Fibroblast of villous mesenchyme (primary cell): ENCODE results near the gene ZER1.

- CAGE, long polyA plus RNA = no peak
Measured at GRCh38 chr9:128607569-128608432, 48.8 kb downstream of the DYNC2I2 start.

DNA sequence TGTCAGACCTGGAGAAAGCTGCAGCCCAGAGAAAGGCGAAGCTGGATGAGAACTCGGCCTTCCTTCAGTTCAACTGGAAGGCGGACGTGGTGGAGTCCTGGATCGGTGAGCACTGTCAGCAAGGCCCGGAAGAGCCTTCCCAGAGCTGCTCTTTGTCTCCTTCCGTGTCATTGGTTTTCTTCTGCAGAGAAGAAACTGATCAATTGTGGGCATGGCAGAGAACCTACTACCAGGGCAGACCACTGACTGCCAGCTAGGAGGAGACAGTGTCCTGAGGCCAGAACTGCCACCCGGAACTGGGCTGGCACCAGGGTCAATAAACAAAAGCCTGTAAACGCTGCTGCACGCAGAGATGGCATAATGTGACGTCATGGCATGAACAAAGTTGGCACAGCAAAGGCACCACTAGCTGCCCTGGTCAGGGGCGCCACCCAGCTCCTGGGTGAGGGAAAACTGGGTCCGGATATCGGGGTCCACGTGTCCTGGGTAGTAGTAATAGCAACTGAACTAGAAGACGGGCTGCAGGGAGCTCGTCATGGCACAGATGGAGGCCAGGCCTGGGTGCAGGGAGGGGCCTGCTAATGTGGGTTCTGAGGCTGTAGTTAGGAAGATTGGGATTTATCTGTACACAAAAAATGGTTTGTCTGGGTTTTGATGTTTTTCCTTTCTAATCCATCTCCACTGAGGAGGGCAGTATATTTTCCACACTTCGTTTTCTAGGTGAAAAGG lies 32.1 kb downstream of the DYNC2I2 start:
- CAGE, long polyA plus RNA = no peak

GRCh38 chr9:128629199-128629864 lies 27.3 kb downstream of the DYNC2I2 start:
- CAGE, long polyA plus RNA = no peak

- CAGE, long polyA plus RNA = no peak
Measured at GRCh38 chr9:128635395-128636677, 20.8 kb downstream of the DYNC2I2 start.

DNA sequence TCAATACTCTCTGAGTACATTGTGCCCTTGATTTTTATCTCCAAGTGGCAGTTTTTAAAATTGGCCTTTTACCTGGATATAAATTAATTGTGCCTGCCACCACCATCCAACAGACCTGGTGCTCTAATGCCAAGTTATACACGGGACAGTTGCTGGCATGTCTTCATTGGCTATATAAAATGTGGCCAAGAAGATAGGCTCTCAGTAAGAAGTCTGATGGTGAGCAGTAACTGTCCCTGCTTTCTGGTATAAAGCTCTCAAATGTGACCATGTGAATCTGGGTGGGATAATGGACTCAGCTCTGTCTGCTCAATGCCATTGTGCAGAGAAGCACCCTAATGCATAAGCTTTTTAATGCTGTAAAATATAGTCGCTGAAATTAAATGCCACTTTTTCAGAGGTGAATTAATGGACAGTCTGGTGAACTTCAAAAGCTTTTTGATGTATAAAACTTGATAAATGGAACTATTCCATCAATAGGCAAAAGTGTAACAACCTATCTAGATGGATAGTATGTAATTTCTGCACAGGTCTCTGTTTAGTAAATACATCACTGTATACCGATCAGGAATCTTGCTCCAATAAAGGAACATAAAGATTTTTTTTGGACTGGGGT lies 6.4 kb upstream of the PKN3 start:
- CAGE, long polyA plus RNA = no peak

DNA sequence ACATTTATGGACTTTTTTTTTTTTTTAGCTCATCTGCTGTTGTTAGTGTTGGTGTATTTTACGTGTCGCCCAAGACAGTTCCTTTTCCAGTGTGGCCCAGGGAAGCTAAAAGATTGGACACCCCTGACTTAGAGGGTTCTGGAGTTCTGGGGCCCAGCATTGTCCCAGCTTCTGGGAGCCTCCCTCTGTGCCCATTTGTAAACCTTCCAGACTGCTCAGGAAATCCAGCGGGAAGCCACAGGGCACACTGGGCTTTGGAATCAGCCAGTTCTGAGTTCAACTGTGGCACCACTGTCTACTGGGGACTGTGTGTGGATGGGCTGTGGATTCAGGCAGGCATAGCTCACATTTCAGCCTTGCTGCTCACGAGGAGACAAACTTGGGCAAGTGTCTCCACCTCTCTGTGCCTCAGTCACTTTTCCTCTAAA lies 9.6 kb downstream of the ZER1 start:
- CAGE, long polyA plus RNA = no peak

- CAGE, long polyA plus RNA = no peak
Measured at GRCh38 chr9:128771783-128772182, at the start of gene ZER1. Gene ZER1 (minus strand): TSS chr9:128771927.

GRCh38 chr9:128783541-128784033 lies 3.5 kb upstream of the TBC1D13 start:
- CAGE, long polyA plus RNA = no peak

- CAGE, long polyA plus RNA = no peak
Measured at GRCh38 chr9:128828426-128829003, 1.1 kb downstream of the SPOUT1 start.

GRCh38 chr9:128880138-128880529 lies 1.6 kb downstream of the KYAT1 start:
- CAGE, long polyA plus RNA = no peak

- CAGE, long polyA plus RNA = no peak
Measured at GRCh38 chr9:129064495-129064951, 16.4 kb upstream of the DOLPP1 start.

GRCh38 chr9:129084086-129084561 lies 3.2 kb downstream of the DOLPP1 start:
- CAGE, long polyA plus RNA = no peak

DNA sequence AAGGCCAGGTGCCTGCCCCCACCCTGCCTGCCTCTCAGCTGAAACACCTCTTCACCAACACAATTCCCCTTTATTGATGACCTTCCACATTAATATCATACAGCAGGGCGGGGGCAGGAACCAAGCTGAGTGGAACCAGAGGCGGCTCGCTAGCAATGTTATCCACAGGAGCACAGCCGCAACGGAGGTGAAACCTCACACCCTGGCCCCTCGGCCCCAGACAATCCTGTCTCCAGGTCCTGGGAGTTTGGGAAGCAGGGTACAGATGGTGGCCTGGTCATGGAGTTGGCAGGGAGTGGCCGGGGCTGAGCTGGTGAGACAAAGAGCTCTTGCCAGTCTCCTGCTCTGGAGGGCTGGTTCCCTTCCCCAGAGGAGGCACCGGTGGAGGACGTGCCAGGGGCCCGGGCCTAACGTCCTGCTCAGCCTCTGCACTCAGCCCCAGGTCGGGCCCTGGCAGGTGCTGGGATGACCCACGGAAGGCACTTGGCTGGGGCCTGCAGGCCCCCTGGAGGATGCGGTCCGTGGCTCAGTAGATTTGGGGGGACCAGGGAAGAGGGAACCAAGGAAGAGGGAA lies 13.9 kb downstream of the DOLPP1 start:
- CAGE, long polyA plus RNA = no peak

DNA sequence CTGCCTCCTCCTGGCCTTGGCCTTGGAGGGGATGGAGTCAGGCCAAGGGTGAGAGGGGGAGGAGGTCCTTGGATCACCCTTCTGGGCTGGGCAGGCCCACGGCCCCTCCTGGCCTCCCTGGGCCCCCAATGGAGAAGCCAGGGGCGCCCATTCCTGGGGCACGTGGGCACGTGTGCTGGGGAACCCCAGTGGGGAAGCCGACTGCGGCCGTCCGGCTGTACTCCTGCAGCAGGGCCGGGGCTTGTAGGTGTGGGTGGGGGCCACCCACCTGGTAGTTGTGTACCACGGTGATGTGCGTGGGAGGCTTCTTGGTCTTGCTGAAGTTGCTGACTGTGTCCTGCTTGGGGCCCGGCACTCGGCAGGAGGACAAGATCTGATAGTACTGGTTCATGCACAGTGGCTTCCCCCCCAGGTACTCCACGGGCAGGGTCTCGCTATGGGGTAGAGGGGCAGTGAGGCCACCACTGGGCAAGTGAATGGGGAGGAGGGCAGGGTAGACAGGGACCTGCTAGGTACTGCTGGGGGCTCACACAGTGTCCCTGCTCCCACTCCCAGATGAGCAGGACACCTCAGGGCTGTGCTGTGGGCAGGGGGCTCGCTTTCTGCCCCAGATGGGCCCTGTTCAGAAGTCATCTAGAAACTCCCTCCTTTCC lies 8.3 kb downstream of the CRAT start:
- CAGE, long polyA plus RNA = no peak

GRCh38 chr9:129111799-129112473 lies 721 bp downstream of the PTPA start:
- CAGE, long polyA plus RNA = no peak

GRCh38 chr9:129202634-129203110 lies 24.6 kb upstream of the IER5L start:
- CAGE, long polyA plus RNA = no peak

DNA sequence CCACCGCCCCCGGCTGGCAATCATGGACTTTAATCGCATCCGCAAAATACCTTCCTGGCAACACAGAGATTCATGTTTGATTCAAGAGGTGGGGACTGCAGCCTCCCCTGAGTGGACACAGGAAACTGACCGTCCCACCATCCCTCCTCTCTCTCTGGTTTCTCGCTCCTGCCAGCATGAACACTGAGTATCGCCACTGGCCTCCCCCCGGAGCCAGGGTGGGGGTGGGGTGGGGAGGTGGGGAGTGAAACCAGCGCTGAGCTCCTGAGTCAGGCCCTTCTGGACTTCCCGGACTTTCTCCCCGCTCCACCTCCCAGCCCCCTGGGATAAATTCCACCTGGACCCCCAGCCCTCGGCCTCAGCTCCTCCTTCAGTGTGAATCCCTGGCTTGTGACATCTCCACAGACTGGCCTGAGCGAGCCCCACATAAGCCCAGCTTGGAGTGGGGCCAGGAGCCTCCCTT lies 137.2 kb upstream of the IER5L start:
- CAGE, long polyA plus RNA = no peak

DNA sequence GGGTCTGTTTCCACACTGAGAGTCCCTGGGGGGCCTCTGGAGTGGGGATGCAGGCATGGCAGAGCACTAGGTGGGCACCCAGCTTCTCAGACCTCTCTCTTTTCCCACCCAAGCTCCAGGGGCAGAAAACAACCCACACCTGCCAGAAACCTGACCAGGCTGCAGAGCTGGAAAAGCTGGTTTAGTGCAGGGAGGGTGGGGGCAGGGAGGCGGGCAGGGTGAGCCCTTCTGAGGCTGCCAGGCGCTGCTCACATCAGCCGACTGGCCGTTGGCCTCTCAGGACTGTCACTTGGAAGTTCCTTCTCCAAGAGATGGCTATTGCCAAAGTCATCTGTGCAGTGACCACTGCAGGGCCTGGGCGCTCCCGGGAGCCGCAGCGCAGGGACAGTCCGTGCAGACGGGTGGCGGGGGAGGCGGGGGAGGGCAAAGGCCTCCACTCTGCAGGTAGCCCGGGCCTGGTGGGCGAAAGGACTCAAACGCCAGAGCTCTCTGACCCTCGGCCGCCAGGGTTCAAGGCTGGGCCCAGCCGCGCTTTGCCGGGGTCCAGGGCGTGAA lies 205.0 kb upstream of the IER5L start:
- CAGE, long polyA plus RNA = no peak

DNA sequence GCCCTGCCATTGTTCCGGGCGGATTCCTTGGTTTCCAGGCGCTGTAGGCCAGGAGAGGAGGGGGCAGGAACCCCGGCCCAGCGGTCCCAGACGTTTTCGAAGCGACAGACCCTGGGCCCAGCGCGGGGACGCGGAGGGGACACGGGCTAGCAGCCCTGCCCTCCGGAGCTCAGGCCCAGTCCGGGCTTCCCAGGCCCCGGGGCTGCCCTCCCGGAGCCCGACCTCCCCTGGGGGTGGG lies 206.9 kb downstream of the C9orf50 start:
- CAGE, long polyA plus RNA = no peak

GRCh38 chr9:129442020-129442419 lies 178.9 kb downstream of the C9orf50 start:
- CAGE, long polyA plus RNA = no peak